Panc1 (cell line): ENCODE data around the genes ATP6V0E1 and STC2.

DNA sequence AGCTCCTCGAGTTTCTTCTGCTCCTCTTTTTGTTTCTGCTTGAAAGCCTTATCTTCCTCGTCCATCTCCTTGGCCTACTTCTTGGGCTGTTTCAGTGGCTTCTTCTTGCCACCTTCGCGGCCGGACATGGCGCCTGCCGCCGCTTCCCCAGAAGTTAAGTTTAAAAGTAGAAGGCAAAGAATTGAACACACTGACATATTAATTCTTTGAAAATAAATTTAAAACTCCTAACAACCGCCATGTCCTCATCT lies 15.4 kb downstream of the NEURL1B start:
- RRBS, 2 experiments, result no CpG with 5 or more reads among the region's 9 CpGs

- RRBS, 2 experiments, result no CpG with 5 or more reads among the region's 13 CpGs
Observed at GRCh38 chr5:172701587-172702098, 60.6 kb downstream of the NEURL1B start.

- RRBS, 2 experiments, result no CpG with 5 or more reads among the region's 26 CpGs
Observed at GRCh38 chr5:172757959-172759192, 12.6 kb downstream of the DUSP1 start.

DNA sequence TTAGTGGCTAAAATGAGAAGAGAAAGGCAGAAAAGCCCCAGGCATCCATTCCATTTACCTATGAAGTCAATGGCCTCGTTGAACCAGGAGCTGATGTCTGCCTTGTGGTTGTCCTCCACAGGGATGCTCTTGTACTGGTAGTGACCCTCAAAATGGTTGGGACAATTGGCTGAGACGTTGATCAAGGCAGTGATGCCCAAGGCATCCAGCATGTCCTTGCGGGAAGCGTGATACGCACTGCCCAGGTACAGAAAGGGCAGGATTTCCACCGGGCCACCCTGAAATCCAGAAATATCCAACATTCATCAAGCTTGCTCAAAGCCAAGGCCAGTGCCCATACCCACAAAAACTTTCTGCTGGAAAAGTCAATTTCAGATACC lies 1.5 kb downstream of the DUSP1 start:
- RRBS, 2 experiments, result no CpG with 5 or more reads among the region's 6 CpGs

DNA sequence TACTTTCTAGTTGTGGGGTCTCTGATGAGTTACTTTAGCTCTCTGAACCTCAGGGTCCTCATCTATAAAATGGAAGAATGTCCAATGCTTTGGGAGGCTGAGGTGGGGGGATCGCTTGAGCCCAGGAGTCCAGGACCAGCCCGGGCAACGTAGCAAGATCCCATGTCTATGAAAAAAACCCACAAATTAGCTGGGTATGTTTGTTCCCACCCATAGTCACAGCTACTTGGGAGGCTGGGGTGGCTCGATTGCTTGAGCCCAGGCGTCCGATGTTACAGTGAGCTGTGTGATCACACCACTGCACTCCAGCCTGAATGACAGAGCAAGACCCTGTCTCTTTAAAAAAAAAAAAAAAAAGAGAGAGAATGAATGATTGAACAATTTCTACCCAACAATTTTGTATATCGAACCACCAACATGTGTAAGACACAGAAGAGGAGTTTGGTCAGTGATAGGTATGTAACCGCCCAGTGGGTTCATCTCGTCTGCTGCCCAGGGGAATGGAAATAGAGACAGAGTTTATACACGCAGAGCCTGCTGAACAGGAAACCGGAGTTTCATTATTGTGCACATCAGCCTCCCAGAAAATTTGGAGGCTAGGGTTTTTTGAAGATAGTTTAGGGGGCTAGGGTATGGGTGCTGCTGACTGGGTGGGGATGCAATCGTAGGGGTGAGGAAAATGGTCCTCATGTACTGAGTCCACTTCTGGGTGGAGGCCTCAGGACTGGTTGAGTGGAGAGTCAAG lies 26.2 kb upstream of the ERGIC1 start:
- RRBS, 2 experiments, result no CpG with 5 or more reads among the region's 12 CpGs

DNA sequence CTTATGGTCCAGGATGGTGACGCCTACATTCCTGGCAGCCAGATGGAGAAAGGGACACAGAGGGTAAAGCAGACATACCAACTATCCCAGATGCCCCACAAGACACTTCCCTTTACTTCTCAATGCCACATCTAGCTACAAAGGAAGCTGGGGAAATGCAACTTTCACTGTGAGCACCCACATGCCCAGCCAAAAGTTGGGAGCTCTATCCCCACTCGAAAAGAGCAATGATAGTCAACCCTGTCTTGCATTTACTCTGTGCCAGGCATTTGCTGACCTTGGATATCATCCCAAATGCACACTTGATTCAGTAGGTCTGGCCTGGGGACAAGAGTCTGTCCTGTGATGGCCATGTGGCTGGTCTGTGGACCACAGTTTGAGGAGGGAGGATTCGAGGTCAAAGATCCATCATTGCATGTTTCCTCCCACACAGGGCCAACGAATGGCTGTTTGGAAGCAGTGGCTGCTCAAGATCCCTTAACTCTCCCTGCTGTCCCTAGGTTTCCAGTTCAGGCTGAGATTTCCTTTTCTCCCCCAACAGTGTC lies 1.4 kb upstream of the ERGIC1 start:
- RRBS, 2 experiments, result no CpG with 5 or more reads among the region's 4 CpGs

GRCh38 chr5:172844945-172845748 lies 11.1 kb downstream of the ERGIC1 start:
- RRBS, 2 experiments, result 89 to 94% methylated on average over 6 of the region's 13 CpGs

GRCh38 chr5:172868333-172869223 lies 34.5 kb downstream of the ERGIC1 start:
- RRBS, 2 experiments, result no CpG with 5 or more reads among the region's 13 CpGs

GRCh38 chr5:172878592-172879586 lies 44.8 kb downstream of the ERGIC1 start:
- RRBS, 2 experiments, result no CpG with 5 or more reads among the region's 26 CpGs

DNA sequence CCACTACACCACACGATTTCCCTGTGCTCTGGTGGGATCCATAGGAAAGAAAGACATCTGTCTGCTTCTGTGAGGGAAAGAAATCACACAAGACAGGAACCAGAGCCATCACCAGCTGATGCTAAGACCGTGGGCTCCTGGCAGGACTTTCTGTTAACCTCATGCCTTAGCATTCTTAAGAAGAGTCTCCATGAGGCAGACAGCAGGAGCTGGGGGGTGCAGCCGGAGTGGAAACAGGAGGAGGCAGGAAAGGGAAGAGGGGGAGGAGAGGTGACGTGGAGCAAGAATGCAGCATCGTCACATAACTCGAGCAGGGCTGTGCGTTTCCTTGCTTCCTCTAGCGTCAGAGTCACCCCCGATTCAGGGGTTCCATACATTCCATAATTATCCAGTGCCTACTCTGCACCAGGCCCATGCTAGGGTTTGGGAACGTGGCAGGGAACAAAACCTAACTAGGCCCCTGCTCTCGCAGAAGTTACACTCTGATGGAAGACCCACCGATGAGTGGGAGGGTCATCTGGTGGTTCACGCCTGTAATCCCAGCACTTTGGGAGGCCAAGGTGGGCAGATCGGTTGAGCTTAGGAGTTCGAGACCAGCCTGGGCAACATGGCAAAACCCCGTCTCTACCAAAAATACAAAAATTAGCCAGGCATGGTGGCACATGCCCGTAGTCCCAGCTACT lies 53.8 kb downstream of the ERGIC1 start:
- RRBS, 2 experiments, result no CpG with 5 or more reads among the region's 17 CpGs

DNA sequence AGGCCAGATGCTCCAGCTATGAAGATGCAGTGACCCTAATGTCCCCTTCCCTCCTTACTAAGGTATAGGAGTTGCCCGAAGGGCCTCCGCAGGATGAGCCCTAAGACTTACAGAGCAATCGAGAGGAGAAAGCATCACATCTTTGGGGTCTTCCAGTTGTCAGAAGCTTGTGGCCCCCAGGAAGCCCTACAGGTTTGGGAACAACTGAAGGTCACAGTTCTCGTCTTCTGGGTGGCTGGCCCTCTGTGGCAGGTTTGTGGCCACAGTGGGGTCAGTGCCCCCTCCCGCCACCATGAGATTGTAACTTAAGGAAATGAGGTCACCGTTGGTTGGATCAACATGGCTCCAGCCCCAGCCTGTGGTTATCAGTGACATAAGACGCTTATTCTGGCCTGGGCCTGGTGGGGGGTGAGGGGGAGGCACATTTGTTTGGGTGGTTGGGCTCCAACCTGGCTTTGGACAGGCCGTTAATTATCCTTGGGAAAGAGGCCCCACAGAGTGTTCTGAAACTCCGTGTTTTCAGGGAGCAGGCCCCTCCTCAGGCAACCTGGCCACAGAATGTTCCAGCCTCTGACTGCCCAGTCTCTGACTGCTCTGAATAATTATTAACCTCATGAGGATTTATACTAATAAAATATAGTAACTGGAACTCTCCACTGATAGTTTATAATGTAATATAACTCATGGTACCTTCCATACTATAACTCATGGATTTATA lies 58.2 kb upstream of the RPL26L1 start:
- RRBS, 2 experiments, result no CpG with 5 or more reads among the region's 9 CpGs

DNA sequence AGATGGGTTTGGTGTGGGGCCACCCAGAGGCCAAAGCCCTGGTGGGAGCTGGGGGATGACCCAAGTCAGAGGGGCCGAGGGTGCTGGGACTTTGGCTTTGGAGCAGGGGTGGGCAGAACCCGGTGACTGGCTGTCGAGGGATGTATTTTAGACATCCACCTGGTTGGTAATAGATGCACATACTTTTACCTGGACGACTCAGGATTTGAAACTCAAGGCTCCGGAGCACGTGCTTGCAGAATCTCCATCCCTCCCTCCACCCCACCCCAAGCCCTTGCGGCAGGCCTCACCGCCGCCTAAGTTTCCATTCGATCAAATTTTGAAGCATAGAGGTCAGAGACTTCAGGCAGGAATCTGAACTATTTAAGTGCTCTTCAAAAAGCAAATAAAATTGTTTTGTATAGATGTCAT lies 56.7 kb upstream of the RPL26L1 start:
- RRBS, 2 experiments, result 34 to 49% methylated on average over 4 of the region's 10 CpGs

DNA sequence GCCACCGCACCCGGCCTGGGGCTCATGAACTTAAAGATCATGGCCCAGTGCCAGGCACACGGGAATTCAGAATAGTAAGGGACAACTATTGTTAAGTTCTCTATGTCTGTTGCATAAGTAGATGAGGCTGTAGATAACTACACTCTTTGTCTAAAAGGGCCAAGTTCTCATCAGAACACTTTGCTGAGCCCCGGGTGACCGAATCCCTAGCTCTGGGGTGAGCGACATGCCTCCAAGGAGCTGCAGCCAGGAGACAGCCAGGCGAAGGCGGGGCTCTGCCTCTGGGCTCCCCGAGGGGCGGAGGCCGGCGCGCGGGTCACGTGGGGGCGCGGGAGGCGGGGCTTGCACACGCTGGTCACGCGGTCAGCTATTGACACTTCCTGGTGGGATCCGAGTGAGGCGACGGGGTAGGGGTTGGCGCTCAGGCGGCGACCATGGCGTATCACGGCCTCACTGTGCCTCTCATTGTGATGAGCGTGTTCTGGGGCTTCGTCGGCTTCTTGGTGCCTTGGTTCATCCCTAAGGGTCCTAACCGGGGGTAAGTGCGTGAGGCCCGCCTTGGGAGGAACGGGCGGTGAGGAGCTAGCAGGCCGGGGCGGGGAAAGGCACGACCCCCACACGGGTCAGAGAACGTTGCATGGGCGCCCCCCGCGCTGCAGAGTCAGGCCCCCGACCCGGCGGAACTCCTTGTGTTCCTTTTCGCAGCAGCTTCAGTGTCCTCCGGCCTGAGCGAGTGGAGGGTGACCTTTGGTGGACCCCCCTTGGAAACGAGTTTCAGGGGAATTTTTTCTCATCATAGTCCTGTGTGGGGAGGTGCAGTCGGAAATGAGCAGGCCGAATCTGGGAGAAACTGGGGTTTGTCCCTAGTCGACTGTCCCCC lies at the start of gene ATP6V0E1:
ATP6V0E1 (plus strand) TSS at position 345 of the 880 bp plus-strand sequence.
- RRBS, 2 experiments, result 2 to 5% methylated on average over 14 to 20 of the region's 55 CpGs

GRCh38 chr5:173230774-173231096 lies 4.3 kb downstream of the NKX2-5 start:
- RRBS, 2 experiments, result no CpG with 5 or more reads among the region's 6 CpGs

- RRBS, 2 experiments, result 1 to 5% methylated on average over 16 to 23 of the region's 45 CpGs
Observed at GRCh38 chr5:173327474-173327972, 691 bp downstream of the STC2 start.

DNA sequence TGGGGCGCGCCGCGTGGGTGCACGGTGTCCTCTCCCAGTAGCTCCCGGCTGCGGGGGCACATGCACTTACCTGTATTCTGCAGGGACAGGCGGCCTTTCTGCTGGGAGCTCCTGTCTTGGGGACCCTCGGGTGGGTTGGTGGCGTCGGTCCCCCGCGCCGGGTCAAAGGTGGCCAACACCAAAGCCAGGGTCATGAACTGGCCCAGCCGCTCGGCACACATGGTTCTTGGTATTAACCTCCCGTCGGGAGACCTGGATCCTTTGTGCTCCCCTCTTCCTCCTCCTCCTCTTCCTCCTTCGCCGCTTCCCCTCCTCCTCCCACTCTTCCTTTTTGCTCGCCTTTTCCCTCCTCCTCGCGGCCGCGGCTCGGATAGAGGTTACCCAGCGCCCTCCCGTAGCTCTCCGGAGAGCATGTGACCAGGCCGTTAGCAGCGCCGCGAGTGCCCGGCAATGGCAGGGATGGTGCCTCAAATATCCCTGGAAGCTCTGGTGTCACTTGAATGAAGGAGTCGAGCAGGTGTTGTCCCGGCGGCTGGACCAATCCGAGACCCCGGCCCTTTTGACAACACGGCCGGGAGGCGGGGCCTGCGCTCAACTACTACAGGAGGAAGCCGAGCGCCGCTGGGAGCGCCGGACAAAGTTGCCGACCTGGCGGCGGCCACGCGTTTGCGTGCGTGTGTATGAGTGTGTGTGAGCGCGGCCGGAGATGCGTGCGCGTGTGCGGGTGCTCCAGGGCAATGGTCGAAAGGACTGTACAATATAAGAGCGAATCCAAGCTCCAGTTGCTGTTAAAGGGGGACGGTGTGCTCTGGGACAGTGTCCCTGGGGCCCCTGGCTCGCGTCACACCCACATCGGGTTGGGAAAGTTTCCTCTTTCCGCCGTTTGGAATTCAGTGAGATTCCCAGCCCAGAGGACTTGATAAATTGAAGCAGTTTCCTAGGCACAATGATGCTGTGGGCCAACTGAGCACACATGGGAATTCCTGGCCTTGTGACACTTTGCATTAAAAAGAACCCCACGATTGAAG lies at the start of gene STC2:
STC2 (minus strand) TSS at position 442 of the 1,028 bp plus-strand sequence.
- RRBS, 2 experiments, result 1 to 5% methylated on average over 32 to 39 of the region's 71 CpGs

- RRBS, 2 experiments, result 58 to 65% methylated on average over 3 of the region's 13 CpGs
Observed at GRCh38 chr5:173501018-173501646, 115.3 kb downstream of the BOD1 start.

DNA sequence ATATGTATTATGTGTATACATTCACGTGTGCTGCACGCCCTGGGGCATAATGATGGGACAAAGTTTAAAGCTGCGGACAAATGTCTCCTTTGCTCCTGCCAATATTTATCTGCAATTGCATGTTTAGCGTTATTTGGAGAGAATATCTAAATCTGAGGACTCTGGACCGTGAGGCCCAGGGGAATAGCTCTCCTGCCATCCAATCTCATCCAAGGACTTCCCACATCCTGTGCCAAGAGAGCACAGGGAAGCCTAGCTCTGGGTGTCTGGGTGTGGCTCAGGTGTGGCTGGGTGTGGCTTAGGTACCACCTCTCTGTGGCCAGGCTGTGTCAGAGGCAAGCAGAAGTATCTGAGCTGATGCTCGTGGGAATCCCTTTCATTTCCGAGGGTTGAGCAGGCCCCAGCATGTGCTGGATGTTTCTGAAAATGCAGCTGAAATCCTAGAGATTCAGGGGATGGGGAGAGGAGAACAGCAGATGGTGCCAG lies 7.0 kb upstream of the BOD1 start:
- RRBS, 2 experiments, result no CpG with 5 or more reads among the region's 7 CpGs